Suprapubic skin (tissue), 4 donors: ENCODE measurements around a stretch of chr15.

- PRO-cap = no peak
- RAMPAGE, long total RNA, 4 experiments = no peak in any of the 4 experiments
These were observed 5.8 kb upstream of the LOXL1 start for GRCh38 chr15:73920437-73920952.

DNA sequence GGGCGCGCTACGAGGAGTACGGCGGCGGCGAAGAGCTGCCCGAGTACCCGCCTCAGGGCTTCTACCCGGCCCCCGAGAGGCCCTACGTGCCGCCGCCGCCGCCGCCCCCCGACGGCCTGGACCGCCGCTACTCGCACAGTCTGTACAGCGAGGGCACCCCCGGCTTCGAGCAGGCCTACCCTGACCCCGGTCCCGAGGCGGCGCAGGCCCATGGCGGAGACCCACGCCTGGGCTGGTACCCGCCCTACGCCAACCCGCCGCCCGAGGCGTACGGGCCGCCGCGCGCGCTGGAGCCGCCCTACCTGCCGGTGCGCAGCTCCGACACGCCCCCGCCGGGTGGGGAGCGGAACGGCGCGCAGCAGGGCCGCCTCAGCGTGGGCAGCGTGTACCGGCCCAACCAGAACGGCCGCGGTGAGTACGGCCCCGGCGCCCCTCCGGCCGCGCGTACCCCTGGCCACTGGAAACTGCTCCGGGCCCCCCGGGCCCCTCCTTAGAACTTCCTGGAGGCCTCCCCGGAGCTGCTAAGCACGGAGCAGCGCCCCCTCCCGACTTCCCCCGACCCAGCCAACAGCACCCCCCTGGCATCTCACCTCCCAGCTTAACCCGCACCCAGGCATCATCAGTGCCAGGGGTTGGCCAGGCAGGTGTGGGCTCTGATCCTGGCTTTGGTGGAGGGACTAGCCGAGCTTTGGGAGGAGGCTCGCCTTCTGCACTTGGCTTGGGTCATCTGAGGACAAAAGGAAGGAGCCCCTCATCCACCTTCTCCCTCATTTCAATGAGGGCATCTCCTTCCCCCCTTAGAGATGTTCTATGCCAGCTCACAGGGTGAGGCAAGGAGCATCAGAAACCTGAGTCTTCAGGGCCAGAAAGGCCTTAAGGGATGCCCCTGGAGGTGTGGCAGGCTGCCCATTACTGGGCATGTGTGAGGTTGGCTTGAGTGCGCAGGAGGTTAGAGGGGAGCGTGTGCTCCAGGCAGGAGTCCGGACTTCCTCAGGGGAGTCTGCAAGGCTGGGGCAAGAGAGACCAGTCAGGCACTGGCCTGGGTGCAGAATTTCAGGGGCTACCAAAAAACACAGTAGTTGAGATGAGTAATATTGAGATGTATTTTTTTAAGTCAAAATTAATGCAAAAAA, 1.6 kb downstream of the LOXL1 start:
- PRO-cap = unidirectional peak, minus-strand start at position 466 of the sequence
- RAMPAGE, long total RNA, 4 experiments = start-site peak on the plus strand in 2 of 4 experiments, centred at positions 345 to 355 of the sequence, 5 to 18 reads per replicate; start-site peak on the minus strand in 2 of 4 experiments, centred at positions 234 to 362 of the sequence, 9 to 41 reads per replicate

- PRO-cap = no peak
- RAMPAGE, long total RNA, 4 experiments = no peak in any of the 4 experiments
These were observed 12.9 kb downstream of the LOXL1 start for GRCh38 chr15:73939057-73939622.

DNA sequence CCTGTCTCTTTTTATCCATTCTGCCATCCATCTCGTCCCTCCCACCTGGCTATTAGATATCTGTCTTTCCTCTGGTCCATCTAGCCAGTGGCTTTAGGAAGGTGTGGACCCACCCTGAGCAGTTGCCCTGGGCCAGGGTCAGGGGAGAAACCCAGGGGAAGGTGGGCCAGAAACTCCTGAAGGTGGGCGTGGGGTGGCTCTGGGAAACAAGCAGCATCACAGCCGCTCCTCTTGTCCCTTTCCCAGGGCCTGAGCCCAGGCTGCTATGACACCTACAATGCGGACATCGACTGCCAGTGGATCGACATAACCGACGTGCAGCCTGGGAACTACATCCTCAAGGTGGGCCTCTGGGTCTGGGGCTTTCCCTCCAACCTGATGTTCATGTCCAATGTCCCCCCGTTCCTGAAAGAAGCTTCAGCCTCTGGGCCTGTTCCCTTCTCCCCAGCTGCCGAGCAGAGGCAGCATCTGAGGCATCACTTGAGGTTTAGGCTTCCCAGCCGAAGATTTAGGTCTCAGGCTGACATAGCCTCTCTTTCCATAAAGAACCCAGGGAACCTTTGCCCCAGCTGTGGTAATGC, 21.4 kb downstream of the LOXL1 start:
- PRO-cap = no peak
- RAMPAGE, long total RNA, 4 experiments = no peak in any of the 4 experiments

DNA sequence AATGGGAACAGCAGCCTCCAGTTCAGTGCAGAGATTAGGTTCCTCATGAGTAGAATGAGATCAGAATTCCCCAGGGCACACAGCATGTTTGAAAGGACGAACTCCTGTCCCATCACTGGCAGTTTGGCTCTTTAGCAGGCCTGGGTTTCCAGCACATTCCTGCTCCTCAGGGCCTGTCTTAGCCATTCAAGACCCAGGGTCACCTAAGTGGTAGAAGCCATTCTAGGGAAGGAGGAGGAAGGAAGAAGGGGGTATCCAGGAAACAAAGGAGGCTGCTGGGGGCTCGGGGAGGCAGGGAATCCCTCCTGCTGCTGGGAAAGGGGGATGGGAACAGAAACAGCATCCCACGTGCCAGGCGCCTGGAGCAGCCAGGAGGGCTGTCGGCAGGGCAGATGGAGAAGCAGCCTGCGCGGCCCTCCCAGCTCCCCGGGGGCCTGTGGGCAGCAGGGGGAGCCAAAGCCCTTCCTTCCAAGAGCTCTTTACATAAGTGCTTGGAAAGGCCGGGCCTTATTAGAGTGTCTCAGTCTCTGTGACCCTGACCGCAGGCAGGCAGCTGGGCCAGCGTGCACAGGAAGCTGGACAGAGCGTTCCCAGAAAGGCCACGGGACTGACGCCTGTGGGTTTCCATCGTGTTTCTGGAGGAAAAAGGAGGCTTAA, 24.7 kb downstream of the LOXL1 start:
- PRO-cap = no peak
- RAMPAGE, long total RNA, 4 experiments = no peak in any of the 4 experiments

- PRO-cap = no peak
- RAMPAGE, long total RNA, 4 experiments = no peak in any of the 4 experiments
These were observed 639 bp upstream of the ISLR start for GRCh38 chr15:74172699-74173442.

DNA sequence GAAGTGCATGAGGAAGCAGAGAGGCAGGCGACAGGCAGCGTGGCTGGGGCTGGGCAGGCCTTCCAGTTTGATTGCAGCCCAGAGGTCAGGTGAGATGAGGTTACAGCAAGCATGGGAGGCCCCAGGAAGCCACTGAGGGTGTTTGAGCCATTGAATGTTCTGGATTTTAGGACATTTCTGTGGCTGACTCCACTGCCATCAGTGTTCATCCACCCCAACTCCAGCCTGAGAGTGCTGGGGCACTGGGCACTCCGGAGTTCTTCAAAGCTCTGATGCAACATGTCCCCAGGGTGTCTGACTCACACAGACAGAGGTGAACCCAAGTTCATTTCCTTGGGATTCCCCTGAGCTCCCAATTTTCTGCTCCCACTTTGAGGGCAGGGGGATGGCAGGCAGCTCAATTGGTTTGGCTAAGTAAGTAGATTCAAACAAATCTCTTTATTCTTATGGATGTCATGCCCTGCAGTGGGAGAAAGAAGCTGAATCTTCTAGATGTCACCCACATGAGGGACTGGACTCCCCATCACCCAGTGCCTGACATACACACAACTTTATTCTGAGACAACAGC, 2.2 kb downstream of the STRA6 start:
- PRO-cap = no peak
- RAMPAGE, long total RNA, 4 experiments = no peak in any of the 4 experiments

DNA sequence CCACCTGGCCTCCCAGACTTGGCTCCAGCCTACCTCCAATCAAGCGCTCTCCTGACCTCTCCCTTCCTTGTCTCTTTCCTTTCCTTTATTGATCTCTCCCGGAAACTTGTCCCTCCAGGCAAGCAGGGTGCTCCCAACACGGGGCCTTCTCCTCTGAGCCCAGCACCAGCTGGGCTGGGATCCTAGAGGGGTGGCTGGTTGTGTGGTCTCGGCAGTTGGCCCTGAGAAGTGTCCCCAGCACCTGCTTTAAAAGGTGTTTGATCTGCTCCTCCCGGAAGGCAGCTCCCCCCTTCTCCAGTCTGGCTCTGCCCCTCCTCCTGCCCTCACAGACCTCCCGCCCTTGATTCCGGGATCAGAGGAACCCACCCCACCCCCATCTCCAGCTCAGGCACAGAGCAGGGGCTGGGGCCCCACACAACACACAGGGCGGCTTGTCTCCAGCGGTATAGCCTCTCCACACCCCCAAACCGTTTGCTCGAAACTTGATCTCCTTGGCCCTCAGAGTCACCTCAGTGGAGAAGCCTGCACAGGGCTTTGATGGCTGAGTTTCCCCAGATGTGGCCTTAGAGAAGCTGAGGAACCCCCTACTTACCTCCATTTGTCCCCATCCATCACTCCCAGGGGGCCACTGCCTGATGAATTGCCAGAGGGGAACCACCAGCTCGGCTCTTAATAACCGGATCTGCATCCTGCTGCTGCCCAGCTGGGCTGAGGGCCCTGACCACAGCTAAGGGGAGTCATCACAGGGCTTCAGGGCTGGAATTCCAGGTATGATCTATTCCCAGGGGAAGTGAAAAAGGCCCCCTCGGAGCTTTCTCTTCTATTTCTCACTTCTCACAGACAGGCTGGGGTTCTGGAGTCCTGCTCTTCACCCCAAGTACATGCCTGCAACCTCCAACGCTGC, 6.4 kb upstream of the STRA6 start:
- PRO-cap = no peak
- RAMPAGE, long total RNA, 4 experiments = no peak in any of the 4 experiments

DNA sequence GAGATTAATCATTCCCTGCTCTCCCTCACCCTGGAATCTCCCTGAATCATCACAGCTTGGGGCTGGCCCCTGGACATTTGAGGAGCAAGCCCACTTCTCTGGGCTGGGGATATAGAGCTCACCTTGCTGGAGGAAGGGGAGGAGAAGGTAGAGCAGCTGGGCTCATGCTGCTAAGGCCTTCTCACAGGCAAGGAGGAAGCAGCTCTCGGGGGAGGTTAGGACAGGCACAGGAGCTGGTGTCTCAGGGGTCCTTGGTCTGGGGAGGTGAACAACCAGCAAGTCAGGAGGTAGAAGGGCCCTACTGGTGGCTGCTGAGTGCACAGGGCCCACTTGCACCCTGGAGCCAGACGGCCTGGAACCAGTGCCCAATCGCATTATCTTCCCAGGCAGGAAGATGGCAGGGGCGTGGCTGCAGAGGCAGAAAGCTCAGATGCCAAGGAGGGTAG, 1.8 kb upstream of the CCDC33 start:
- PRO-cap = no peak
- RAMPAGE, long total RNA, 4 experiments = no peak in any of the 4 experiments

DNA sequence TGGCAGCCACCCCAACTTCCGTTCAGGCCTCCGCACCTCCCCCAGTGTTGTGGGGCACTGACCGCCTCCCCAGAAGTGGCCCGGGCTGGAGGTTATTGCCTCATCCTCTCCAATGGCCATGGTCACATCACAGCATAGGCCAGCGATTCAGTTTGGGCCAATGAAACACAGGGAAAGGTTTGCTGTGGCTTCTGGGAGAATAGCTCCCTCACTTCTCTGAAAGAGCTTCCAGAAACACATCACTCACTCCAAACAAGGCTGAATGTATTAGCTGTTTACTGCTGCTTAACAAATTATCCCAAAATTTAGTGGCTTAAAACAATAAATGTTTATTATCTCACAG, 2.0 kb upstream of the CYP11A1 start:
- PRO-cap = no peak
- RAMPAGE, long total RNA, 4 experiments = no peak in any of the 4 experiments

DNA sequence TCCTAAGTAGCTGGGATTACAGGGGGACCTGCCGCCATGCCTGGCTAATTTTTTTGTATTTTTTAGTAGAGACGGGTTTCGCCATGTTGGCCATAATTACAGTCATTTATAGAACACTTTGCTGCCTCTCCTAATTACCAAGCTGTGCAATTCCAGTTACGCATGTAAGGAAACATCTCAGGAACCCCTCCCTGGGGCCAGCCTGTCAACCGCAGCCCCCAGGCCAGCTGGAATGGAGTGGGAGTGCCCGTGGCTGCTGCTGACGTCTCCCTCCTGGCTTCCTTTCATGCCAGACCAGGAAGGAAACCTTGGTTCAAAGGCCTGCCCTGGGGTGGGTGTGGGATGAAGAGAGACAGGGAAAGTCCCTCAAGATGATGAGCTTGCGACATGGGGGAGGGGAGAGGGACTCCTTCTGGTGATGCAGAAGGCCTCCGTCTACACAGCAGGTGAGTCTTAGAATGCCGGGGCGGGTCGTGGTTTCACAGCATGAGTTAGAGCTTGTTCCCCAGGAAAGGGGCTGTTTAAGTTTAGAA, 11.4 kb upstream of the CYP11A1 start:
- PRO-cap = no peak
- RAMPAGE, long total RNA, 4 experiments = no peak in any of the 4 experiments

DNA sequence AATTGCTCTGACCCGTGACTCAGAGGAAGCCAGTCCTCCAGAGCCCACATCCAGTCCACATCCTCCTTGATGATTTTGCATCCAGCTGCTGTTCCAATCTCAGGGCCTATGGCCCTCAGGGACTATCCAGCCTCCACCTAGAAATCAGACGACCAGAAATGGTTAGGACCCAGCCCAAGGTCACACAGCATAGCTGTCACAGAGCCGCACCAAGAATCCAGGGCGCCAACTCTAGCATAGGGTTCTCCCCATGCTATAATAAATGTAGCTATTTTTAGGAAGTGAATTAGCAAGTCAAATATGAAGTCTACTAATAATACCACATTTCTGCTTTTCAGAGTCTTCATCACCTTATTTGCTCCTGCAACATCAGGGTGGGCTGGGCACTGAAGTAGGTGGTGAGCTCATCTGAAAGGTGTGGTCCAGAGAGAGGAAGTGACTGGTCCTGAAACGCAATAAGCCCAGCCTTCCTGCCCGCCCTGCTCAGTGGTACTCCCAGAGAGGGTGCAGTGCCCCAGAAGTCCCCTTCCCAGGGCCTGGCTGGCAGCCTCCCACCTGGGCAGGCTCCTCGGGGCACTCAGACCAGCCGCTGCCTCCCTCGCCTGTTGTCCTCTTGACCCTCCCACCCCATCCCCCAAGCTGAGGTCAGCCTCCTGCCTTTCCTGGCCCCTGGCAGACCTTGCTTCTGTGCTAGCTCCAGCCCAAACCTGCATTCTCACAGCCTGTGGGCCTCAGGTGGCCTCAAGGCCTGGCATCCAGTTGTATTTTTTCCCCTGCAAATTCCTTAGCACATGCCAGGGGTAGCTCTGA, 17.6 kb upstream of the CYP11A1 start:
- PRO-cap = no peak
- RAMPAGE, long total RNA, 4 experiments = no peak in any of the 4 experiments

GRCh38 chr15:74385667-74386091, 18.2 kb upstream of the CYP11A1 start:
- PRO-cap = no peak
- RAMPAGE, long total RNA, 4 experiments = no peak in any of the 4 experiments

GRCh38 chr15:74423751-74424532, 9.8 kb downstream of the SEMA7A start:
- PRO-cap = no peak
- RAMPAGE, long total RNA, 4 experiments = start-site peak on the minus strand in 1 of 4 experiments, at chr15:74424104-74424491 at its widest, 13 reads per replicate

DNA sequence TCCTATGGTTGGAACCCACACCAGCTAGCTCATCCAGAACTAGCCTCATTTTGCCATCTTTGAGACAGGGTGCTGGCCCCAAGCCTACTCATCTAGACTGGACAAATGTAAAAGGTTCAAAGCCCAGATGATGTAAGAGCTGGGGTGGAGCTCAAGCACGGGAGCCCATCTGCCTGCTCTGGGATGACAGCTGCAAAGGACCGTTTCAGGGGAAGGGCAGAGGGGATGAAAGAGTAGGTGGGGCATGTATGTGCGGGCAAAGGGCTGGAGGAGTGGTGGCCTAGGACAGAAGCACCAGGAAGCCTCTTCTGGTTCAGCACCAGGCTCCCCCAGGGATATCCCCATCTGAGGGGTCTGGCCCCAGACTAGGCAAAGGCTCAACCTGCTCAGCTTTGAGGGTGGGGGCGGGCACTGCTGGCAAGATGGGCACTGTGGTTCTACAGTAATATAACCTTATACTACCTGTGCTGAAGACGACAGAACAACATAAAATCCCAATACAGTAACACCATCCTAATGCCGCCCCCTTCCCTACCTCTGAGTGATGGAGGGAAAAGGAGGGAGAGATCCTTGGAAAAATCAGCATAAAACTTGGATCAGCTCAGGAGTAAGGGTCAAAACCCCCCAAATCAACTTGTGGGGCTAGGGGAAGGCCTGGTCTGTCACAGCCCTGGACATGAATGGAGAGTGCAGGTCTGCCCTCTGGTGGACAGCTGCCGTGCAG, 16.0 kb downstream of the CLK3 start:
- PRO-cap = no peak
- RAMPAGE, long total RNA, 4 experiments = no peak in any of the 4 experiments

DNA sequence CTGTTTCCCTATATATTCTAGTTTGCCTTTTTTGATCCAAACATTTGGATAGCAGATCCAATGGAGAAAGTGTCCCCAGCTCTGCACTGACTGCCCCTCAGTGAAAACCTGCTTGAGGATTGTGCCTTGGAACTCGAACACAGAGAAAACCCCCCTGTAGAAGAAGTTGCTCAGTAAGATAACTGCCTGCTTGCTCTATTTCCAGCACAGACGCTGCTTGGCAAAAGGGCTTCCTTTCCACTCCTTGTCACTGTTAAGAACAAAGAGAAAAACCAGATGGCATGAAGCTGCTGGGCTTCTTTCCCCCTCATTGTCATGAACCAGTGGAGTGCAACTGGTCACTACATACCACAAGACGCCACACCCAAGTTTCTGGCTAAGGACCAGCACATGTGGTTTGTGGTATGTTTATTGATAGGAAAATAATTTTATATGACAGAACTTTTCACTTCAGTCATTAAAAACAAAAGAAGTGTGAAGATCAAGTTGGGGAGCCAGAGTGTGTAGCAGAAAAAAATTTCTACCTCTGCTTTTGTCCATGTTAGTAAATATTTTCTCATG, 37.7 kb downstream of the CLK3 start:
- PRO-cap = no peak
- RAMPAGE, long total RNA, 4 experiments = no peak in any of the 4 experiments

DNA sequence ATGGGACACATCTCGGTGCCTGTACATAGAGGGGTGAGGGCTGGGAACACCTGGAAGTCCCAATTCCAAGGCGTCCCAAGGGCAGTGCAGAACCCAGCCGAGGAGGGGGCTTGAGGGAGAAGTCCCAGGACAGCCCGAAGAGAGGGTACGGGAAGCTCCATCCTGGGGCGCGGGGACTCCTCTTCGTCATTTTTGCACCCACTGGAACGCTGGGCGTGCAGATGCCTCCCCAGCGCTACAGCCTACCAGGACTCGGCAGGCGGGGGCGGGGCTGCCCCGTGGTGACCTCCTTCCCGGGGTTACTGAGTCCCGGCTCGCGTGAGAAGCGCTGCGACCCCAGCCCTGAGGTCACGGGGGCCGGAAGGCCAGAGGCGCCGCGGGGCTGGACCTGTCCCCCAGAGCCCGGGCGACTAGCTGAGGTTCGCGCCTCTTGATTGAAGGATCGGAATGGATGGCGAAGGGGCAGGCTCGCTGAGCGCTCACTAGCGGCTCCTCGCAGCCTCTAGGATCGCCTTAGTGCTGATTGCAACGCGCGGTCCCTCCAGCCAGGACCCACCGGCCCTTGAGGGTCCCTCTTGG, 472 bp upstream of the CYP1A1 start:
- PRO-cap = no peak
- RAMPAGE, long total RNA, 4 experiments = no peak in any of the 4 experiments

- PRO-cap = no peak
- RAMPAGE, long total RNA, 4 experiments = no peak in any of the 4 experiments
These were observed 1.2 kb upstream of the CYP1A1 start for GRCh38 chr15:74726290-74727218.

DNA sequence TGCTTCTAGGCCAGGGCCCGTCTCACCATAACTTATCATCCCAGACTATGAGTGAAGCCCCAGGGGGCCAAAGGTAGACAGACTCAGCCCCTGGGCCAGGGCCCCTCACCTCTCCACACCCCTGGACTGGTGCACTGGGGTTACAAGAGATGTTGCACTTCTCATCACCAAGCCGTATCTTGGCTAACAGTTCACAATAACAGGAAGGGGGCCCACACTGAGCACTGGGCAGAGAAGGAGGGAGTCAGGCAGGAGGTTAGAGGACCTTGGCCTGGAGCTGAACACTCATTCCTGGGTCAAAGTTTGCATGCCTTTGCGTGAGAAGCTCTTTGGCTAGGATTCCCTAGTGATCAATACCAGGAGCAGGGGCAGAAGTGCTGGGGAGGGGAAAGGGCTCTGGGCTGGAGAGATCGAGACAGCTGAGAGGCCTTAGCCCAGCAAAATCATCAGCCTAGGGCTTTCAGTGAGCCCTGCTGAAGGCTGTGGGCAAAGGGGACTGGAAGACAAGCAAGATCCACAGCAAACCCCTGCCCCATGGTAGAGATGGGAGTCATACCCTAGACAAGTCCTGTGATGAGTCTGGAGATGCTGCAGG, 5.6 kb upstream of the CYP1A1 start:
- PRO-cap = no peak
- RAMPAGE, long total RNA, 4 experiments = no peak in any of the 4 experiments

DNA sequence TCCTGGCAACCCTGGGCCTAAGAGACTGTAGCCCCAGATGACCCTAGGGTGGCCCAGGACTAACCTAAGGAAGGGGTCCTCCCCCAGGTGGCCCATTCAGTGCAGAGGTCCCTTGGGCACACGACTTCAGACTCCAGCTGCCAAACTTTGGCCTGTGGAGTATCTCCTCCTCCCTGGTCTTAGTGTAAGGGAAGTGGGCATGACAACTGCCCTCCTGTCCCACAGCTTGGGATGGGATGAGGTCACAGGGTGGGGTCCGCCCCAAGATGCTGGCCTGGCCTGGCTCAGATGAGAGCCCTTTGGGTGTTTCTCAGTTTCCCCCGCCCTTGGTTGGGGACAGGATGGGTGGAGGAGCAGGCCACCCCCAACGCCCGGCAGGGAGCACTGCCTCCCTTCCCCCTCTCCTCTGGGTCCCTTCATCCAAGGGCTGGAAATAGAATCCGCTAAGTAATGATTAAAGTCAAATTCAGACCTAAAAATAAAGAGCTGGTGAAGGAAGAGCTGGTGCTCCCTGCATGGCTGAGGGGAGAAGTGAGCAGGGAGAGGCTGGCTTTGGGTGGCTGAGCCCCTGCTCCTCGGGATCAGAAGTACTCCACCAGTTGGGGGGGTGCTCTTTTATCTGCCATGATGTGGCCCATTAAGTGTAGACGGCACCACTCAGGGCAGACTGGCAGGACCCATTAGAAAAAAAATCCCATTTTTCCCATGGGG, 5.0 kb downstream of the CSK start:
- PRO-cap = no peak
- RAMPAGE, long total RNA, 4 experiments = no peak in any of the 4 experiments